ENCODE data around the gene GNB1L.

DNA sequence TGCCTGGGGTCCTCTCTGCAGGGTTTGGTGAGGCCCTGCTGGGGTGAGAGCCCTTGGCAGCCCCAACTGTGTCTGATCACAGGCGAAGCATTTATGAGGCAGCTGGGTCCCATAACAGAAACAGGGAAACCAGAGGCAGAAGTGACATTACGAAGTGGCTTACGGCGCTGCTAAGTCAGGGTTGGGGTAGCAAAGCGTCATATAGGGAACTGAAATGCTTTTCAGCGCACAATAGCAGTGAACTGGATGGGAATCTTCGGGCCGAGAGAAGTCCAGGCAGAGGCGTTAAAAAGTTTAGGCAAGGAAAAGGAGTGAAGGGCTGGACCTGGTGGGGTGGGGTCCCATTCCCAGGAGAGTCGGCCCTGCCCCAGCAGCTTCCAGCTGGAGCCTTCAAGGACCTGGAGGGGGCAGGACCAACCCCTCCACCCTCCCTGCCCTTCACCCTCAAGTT lies 92.1 kb upstream of the SEPTIN5 start:
- RRBS = no CpG with 5 or more reads among the region's 10 CpGs

GRCh38 chr22:19844003-19845079 lies 10.3 kb downstream of the GNB1L start:
- RRBS = no CpG with 5 or more reads among the region's 28 CpGs

DNA sequence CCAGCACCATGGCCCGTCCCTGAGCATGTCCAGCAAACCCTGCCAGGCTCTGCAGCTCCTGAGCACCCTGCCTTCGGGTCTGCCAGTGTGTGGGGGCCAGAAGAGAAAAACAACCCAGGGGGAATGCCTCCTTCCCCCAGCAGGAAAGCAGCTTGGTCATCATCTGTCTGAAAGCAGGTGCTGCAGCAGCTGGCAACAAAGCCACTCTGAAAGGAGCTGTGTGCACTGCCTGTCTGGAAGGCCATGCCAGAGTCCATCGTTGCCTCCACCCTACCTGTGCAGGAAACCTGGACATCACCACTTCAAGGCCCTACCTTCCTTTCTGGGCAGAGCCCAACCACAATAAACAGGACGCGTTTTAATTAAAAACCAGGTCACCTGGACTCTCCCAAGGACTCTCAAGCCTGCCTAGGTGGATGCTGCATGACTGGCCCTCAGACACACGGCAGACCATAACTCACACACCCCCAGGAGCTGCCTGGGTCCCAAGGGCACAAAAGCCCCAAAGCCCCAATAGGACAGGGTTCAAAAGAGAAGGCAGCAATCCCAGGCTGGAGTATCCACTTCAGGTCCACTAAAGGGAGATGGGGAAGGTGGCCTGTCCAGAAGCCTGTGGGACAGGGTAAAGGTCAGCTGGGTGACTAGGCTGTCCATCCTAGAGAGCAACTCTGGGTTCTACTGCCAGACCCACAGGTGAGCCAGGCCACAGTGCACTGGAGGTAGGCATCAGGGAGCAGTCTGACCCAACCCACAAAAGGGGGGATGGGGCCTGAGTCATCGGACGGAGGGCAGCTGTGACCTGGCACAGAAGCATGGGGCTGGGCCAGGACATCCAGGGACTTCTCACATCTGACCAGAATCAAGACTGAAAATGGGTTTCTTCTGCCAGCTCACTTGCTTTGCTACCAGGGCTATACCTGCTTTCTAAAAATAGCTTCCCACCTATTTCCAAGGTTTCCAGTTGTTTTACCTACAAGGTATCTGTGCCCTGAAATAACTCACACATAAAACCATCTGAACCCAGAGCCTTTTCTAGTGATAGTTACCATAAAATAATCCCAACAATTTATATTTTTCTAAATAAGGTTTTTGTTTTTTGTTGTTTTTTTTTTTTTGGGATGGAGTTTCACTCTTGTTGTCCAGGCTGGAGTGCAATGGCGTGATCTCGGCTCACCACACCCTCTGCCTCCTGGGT lies 6.0 kb downstream of the GNB1L start:
- RRBS = no CpG with 5 or more reads among the region's 10 CpGs

- RRBS = under 1% methylated on average over 16 of the region's 95 CpGs
Measured at GRCh38 chr22:19854730-19855721, at the start of gene GNB1L. GNB1L (minus strand) TSS chr22:19854874.

- RRBS = under 1% methylated on average over 4 of the region's 15 CpGs
Measured at GRCh38 chr22:19940974-19941608, 481 bp upstream of the COMT start.

- RRBS = no CpG with 5 or more reads among the region's 10 CpGs
Measured at GRCh38 chr22:19948115-19948906, 6.7 kb upstream of the TXNRD2 start.

- RRBS = no CpG with 5 or more reads among the region's 32 CpGs
Measured at GRCh38 chr22:19963002-19963876, 21.6 kb upstream of the TXNRD2 start.

DNA sequence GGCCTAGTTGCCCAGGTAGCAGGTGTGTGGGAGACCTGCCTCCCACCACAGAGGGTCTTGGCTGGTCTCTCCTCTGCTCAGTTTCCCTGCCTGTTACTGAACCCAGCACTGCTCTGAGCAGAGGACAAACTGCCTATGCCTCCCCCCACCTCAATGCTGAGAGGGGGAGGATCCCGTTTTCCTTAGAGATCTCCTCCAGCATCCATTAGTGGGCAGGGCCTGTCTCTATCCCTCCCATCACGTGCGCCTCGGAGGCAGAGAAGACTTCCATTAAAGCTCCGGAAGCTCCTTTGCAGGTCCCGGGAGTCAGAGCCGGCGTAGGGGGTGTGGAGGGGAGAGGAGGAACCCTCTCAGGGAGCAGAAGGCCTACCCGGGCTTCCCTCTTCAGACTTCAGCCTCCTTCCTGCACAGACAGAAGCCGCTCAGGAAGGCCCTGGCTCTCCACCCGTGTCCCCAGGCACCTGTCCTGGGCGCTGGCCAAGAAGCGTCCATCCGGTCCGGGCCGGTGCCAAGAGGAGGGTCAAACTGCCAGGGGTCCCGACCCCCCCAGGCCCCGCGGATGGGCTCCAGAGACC lies 30.3 kb downstream of the ARVCF start:
- RRBS = 17% methylated on average over 4 of the region's 19 CpGs

- RRBS = 100% methylated on average over 1 of the region's 9 CpGs
Measured at GRCh38 chr22:20022450-20022910, 1.6 kb downstream of the TANGO2 start.

GRCh38 chr22:20067366-20067842 lies 12.6 kb upstream of the DGCR8 start:
- RRBS = no CpG with 5 or more reads among the region's 9 CpGs

GRCh38 chr22:20110742-20111848 lies 4.8 kb upstream of the RANBP1 start:
- RRBS = no CpG with 5 or more reads among the region's 24 CpGs

DNA sequence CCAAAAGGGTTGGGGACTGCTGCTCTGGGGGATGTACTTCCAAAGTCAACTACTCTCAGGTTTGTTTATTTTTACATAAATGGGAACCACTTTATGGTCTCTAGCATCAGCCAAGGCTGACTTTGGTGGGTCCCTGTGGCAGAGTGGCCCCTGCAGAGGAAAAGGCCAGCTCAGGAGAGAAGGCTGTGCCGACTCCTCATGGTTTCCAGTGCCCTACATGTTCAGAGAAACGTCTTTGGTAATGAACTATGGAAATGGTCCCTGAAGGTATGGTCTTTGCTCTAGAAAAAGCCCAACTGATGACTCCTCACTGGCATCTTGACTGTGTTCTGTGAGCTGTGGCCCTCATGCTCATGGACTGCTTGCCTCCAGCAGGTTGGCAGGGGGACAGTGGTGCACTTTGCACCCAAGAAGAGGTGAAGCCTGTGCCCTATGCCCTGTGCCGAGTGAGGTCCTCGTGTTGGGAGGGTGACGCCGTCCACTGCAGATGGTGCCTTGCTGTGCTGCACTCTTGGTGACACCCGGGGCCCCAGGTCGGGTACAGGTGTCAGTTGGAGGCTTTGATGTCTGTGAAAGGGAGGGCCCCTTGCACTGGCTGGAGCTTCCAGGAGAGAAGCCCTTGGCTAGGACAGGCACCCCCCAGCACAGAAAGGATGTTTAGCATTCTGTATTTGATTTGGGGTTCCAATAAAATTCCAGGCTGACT lies 2.8 kb upstream of the ZDHHC8 start:
- RRBS = no CpG with 5 or more reads among the region's 8 CpGs

DNA sequence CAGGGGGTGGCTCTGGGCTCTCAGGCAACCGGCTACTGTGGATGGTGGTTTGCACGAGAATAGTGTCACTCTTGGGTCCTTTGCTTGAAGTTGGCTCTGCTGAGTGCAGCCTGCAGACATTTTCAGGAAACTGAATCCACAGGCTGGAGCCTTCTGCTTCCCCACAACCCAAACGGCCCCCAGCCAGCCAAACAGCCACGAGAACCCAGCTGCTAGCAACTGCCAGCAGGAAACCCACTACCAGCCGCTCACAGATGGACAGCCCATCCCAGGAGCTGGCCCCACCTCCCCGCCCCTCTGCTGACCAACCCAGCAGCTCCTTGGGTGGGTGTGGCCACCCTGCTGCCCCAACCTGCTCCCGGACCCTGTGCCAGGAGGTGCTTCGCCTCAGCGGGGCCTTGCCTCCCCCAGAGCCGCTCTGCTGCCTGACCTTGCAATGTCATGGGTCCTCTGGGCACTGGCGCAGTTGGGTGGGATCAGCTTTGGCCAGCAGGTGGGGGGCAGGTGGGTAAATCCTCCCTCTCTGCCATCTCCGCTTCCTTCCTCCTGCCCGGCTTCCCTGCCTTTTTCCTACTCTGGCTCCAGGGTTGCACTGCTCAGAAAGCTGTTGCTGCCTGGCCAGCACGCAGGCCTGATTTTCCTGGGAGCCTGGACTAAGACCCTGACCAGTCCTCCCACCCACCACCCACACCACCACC lies 8.3 kb upstream of the CCDC188 start:
- RRBS = no CpG with 5 or more reads among the region's 14 CpGs

GRCh38 chr22:20211884-20212634 lies 56.1 kb downstream of the RTN4R start:
- RRBS = no CpG with 5 or more reads among the region's 24 CpGs

- RRBS = no CpG with 5 or more reads among the region's 4 CpGs
Measured at GRCh38 chr22:20219691-20220252, 48.3 kb downstream of the RTN4R start.

DNA sequence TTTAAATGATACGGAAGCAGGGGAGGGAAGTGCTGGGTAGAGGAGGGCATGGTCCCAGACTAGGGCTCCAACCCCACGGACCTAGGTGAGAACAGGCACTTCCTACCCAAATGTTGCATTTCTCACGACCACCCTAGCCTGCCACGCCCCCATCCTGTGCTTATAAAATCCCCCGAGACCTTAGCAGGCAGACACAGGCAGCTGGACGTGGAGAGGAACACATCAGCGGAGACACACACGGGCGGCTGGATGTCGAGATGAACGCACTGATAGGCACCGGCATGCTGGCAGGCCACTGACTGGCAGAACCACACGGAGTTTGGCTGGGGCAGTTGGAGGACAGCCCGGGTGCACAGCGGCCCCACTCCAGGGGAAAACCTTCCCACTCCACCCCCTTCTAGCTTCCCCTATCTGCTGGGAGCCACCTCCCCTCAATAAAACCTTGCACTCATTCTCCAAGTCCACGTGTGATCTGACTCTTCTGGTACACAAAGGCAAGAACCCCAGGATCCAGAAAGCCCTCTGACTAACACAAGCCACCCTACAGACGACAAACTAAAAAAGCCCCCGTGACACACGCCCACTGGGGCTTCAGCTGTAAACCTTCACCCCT lies 18.9 kb upstream of the RTN4R start:
- RRBS = no CpG with 5 or more reads among the region's 19 CpGs

DNA sequence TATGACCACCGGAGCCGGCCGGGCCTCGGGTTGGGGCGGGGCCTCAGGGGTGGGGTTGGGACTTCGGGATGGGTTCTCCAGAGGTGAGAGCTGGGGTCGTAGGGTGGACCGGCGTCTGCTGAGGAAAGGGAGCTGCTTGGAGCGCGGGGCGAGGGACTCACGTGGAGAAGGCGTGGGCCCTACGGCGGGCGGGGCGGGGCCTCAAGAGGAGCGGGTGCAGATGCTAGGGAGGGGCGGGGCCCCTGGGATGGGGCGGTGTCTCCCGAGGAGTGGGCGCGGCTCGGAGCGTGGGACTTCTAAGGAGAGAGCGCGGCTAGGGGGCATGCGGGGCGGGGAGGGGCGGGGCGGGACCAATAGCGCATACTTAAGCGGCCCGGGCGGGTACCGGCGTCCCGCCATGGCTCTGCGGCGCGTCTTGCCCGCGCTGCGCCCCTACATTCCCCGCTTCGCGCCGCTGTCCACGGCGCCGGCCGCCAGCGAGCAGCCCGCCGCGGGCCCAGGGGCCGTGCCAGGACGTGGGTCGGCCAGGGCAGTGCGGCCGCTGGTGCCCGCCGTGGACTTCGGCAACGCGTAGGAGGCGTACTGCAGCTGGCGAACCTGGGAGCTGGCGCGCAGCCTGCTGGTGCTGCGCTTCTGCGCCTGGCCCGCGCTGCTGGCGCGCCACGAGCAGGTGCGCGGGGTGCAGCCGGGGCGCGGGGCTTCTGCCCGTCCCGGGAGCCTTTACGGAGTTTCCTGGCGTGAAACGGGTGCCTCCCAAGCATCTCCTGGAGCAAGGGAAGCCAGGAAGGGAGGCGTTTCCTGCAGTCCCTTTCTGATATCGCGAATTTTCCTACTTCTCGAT lies 20.3 kb downstream of the DGCR6L start:
- RRBS = 3% methylated on average over 11 of the region's 92 CpGs

GRCh38 chr22:20463390-20464094 lies 25.9 kb upstream of the SCARF2 start:
- RRBS = no CpG with 5 or more reads among the region's 2 CpGs

DNA sequence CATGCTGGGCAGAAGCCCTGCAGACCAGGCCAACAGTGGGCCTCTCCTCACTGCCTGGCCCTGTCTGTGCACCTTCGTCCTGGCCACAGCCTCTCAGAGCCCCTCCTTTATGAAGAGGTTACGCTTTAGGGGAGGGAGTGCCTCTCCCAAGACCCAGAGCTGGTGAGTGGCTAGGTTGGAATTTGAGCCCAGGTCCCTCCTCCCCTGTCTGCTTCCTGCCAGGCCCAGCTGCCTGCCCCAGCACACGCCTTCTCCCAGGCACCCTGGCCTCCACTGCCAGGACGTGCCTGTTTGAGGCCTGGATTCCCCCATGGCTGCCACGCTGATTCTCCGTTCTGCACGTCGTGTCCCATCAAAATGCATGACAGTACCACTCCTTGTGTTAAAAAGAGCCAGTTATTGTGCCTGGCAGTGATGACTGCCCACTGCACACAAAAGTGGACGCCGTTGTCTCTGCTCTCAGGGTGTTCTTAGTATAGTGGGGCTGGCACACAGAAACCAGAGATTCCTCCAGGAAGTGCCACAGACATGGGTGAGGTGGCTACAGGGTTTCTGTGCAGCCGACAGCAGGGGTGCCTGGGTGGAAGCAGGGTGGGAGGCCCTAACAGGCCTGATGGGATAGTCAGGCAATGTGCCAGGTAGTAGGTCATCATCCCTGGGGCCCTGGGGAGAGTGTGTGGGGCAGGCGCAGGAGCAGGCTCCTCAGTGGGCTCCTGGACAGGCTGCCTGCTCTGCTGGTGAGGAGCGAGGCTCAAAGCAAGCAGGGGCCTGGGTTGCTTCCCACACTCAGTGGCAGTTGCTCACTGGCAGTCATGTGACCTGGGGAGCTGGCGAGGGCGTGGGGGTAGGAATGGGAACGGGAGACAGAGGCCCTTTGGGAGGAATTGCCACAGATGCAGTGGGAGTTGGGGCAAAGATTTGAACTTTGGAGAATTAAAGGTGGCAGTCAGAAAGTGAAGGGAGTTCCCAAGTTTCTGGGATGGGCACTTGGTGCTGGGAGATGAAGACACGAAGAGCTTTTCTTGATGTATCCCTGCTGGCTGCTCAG lies 24.2 kb downstream of the MED15 start:
- RRBS = no CpG with 5 or more reads among the region's 17 CpGs

DNA sequence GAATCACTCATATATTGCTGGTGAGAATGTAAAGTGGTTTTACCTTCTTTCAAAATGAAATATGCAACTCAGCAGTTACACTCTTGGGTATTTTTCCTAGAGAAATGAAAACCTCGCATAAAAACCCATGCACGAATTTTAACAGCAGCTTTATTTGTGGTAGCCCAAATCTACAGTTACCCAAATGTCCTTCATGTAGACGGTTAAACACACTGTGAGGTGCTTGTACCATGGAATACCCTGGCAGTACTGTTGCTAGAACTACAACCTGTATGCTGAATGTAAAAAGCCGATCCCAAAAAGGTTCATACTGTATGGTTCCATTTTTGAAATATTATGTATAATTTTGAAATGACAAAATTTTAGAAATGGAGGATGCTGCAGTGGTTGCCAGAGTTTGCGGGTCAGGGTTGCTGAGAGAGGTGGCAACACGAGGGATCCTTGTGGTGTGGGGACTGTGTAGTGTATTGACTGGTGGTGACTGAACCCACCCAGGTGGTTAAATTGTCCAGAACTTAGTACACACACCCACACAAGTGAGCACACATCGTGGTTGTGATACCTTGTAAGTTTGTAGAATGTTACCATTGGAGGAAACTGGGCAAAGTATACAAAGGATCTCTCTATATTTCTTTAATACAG lies 55.8 kb downstream of the MED15 start:
- RRBS = no CpG with 5 or more reads among the region's 7 CpGs

All from GM12891 (cell line).